Neutrophil (primary cell): ENCODE measurements around the gene CPB1.

DNA sequence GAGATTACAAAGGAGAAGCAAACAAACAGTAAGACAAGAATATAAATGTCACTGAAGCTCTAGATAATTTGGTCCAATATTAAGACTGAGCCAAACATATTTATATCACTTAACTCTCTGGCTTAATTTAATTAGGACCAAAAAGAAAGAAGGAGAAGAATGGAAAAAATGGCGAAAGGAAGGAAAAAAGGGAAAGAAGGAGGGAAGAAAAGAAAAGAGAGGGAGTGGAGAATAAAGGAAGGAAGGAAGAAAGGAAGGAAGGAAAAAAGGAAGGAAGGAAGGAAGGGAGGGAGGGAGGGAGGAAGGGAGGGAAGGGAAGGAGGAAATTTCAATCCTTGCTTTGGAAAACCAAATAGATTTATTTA, 202.5 kb downstream of the PLOD2 start:
- PRO-cap, result no peak

- PRO-cap, result no peak
These were observed 1.9 kb downstream of the PLOD2 start for GRCh38 chr3:146158950-146159606.

DNA sequence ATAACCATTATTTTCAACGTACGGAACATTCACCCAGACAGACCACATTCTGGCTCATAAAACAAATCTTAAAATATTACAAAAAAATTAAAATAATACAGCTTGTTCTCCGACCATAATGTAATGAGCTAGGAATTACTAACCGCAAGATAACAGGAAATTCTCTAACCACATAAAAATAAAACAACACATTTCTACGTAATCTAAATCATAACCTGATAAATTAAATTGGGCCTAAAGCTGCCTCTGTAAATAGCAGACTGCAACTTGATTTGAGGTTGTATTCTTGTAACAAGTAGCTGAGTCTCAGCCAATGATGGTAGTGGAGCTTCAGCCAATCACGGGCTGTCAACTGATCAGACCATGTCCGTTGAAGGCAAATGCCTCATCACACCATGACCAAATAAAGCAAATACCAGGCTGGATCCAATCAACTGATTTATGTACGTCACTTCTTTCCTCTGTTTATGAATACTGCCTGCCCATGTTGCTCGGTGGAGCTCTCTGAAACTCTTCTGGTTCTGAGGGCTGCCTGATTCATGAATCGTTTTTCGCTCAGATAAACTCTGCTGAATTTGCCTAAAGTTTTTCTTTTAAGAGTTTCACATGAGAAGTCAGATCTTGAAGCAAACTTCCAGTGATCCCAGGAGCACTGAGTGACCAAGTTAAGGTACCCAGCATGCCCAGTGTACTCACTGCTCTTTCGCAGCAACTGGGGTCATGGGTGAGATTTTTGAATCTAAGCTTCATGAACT, 9.0 kb downstream of the PLSCR4 start:
- PRO-cap, result no peak

- PRO-cap, result no peak
These were observed 1.7 kb downstream of the PLSCR4 start for GRCh38 chr3:146249201-146249688.

DNA sequence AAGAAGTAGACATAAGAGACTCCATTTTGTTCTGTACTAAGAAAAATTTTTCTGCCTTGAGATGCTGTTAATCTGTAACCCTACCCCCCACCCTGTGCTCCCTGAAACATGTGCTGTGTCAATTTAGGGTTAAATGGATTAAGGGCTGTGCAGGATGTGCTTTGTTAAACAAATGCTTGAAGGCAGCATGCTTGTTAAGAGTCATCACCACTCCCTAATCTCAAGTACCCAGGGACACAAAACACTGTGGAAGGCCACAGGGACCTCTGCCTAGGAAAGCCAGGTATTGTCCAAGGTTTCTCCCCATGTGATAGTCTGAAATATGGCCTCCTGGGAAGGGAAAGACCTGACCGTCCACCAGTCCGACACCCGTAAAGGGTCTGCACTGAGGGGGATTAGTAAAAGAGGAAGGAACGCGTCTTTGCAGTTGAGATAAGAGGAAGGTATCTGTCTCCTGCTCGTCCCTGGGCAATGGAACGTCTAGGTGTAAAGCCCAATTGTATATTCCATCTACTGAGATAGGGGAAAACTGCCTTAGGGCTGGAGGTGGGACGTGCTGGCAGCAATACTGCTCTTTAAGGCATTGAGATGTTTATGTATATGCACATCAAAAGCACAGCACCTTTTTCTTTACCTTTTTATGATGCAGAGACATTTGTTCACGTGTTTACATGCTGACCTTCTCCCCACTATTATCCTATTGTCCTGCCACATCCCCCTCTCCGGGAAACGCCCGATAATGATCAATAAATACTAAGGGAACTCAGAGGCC, 21.9 kb downstream of the PLSCR1 start:
- PRO-cap, result no peak

DNA sequence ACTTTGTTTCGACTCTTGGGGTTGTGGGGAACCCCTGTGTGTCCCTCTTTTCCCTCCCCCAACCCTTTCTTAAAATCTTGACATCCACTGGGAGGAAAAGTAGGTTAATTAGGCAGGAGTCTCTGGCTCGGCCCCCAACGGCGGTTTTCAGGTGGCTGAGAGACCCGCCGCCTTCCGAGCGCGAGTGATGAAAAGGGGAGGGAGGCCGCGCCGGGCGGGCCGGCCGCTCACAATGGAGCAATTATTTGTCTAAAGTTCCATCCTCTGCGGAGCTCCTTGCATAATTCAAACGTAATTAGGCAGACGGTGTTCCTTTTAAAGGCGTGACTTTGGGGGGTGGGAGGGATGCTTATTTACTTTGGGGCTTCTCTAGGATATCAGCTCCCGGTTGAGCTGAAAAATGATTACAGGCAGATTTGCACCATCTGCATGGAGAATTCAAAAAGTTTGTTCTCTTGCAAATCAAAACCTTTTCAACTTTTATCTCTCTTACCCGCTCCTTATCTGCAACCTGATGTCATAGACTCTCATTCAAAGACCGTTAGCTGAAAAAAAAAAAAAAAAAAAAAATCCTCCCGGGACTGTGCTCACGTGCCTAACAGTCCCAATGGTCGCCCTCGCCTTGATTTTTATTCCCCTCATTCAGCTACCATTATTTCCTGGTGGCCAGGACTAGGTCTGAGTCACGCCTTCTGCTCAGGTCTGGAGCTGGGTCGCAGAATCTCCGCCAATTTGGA, 51.5 kb downstream of the ZIC4 start:
- PRO-cap, result no peak

- PRO-cap, result no peak
These were observed 150.2 kb upstream of the AGTR1 start for GRCh38 chr3:148547651-148547850.

- PRO-cap, result no peak
These were observed at the start of gene CPB1 for GRCh38 chr3:148827506-148827956. Gene CPB1 (plus strand): TSS chr3:148827811.

- PRO-cap, result no peak
These were observed 50.0 kb downstream of the CPA3 start for GRCh38 chr3:148915048-148915495.

DNA sequence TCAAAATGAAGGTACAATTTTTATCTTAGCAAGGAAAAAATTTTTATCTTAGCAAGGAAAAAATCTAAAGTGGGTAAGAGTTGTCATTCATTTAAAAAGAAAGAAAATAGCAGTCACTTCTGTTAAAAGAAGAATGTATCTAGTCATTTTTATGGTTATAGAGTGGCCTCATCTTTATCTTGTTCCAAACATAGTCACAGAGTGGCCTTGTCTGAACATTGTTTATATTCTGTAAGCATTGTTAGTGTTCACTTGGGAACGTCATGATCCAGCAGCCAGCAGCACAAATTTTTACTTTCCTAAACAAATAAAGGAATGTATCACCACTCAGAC, 39.8 kb upstream of the GYG1 start:
- PRO-cap, result no peak

DNA sequence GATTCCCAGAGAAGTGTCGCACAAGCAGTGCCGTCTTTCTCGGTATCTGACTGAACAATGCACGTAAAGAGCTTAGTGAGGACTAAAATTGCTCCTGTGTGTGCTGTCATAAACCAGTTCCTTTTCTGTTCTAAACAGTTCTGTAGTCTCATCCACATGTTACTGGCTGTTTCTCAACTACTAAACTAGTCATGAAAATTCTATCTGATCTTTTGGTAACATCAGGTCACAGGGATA, 25.5 kb downstream of the GYG1 start:
- PRO-cap, result no peak

DNA sequence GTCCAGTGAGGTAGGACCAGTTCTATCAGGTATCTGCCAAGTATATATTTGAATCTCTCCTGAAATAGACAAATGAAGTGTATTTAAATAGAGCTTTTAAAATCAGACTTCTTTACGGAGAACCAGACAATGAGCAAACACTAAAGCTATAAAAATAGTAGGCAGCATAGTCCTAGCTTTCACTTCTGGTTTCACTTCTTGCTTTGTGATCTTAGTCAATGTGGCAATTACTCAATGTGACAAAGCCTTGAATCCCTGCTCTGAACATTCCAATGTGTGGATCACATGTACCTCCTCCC, 24.0 kb upstream of the CP start:
- PRO-cap, result no peak

- PRO-cap, result no peak
These were observed 19.1 kb upstream of the TM4SF18 start for GRCh38 chr3:149352423-149353045.

DNA sequence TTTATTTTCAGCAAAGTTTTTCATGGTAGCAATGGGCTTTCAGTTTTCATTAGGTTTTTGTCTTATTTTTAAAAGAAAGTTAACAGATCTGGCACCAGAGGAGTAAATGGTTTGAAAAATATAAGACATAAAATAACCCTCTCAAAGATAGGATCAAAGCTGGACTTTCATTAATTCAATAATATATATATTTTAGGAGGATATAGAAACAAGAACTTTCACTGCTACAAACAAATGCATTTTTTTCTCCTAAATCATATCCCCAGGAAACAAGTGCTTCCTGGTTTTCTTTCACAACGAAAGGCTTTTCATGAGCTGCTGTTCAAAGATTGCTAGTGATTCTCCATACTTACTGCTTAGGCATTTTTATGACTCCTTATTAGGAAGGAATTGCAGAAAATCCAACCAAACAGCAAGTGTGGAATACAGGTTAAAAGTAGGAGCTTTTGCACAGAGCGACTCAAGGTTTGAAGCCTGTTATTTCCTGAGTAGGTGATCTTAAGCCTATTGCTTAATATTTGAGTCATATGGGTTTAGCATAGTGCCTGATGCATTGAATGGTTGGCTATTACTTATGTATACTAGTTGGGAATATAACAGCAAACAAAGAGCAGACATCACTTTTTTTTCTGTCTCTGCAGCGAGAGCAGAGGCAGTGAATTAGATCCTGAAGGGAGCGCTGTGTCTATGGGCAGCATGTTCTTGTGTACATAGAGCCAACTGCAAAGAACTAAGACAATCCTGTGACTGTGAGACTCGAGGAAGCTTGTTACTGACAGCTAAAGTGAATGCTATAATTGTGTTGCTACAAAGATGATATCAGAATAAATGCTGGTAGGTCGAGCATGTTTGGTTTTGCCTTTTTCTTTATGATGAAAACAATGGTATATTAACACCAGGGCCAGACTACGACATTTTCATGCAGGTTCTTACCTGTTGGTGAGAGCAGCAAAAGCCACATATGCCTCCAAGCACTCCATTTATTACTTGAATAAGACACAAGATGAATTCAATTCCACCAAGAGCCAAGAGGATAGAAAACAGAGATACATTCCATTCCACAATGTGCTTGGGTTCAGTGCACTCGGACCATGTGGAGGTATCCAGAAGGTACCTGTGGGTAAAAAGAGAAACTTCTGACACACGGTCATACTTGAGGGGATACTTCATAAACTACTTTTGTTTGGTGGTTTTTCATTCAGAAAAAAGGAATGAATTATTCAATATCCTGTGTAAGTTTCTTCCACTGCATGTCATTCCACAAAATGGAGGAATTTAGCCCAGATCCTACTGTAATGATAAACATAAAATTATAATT, 6.2 kb downstream of the TM4SF1 start:
- PRO-cap, result no peak

DNA sequence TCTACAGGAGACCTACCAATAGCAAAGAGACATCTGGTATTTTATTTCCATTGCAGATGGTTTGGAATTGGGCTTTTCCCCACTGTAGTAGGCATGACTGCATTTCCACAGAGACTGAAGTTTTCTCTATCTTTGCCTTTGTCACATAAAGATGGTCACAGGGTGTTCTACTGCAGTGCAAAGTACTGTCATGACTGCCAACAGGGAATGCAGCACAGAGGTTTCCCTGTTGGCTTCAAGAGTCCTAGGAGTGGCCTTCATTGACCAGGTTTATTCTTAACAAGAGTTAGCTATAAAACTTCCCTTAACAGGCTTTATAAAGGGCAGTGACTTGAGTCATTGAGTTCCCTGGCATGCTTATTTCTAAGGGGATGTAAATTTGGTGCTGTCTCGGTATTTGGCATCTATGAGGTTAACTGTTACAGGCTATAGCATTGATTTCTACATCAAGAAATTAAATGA, 36.7 kb upstream of the TM4SF4 start:
- PRO-cap, result no peak

- PRO-cap, result no peak
These were observed 44.4 kb downstream of the TM4SF4 start for GRCh38 chr3:149518673-149519497.

DNA sequence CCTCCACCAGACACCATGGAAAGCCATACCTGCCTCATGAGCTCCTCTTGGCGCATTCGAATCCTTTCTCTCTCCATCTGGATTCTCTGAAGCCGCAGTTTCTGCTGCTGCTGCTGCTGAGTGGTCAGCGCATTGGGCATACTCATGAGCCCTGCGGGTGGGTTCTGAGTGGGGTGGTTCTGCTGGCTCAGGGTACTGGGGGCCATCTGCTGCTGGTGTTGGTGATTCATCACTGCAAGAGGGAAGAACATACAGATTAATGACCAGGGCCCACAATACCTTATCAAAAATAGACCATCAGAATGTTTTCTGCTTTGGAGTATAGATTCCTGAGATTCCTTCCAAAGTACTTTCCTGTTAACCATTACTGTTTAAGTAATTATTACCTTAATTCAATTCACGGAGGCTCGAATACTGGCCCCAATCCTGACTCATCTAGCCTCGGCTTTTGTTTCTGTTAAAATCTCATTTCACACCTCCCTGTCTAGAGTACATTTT, 67.9 kb downstream of the TM4SF4 start:
- PRO-cap, result no peak

- PRO-cap, result no peak
These were observed 45.0 kb downstream of the WWTR1 start for GRCh38 chr3:149612692-149613452.

GRCh38 chr3:149968199-149968702, 2.4 kb downstream of the PFN2 start:
- PRO-cap, result no peak

- PRO-cap, result no peak
These were observed 213.3 kb upstream of the PFN2 start for GRCh38 chr3:150183906-150184498.